Skeletal muscle cell (primary cell): ENCODE measurements around a stretch of chr13.

DNA sequence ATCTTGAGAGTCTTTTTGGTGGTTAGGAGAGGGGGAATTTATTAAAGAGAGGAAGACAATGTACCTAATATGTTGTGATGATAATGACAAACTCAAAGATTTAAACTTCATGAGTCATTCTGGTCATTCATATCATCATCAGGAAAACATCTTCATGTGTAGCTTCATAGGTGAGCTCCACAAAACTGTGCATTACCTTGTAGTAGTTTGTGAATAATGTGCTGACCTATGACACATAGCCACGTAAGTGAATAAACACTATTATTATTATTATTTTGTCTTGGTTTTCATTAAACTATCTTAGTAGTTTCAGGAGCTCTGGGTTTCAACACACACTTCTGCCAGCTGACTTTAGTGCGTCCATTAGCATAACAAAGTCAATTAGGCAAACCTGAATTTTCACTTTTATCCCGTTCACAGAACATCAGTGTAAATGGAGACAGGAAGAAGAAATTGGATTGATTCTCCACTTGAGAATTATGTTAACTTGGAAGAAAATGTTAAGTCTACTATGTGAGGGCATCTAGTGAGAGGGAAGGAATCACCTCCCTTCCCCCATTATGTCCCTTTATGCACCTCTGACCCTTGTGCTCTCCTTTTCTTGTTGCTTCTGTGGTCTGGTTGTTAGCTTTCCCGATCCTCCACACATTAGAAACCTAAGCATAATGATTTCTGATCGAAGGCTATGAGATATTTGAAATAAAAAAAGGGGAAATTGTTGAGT is 820 bp upstream of the GPC6 start:
- RRBS = no CpG with 5 or more reads among the region's 5 CpGs

DNA sequence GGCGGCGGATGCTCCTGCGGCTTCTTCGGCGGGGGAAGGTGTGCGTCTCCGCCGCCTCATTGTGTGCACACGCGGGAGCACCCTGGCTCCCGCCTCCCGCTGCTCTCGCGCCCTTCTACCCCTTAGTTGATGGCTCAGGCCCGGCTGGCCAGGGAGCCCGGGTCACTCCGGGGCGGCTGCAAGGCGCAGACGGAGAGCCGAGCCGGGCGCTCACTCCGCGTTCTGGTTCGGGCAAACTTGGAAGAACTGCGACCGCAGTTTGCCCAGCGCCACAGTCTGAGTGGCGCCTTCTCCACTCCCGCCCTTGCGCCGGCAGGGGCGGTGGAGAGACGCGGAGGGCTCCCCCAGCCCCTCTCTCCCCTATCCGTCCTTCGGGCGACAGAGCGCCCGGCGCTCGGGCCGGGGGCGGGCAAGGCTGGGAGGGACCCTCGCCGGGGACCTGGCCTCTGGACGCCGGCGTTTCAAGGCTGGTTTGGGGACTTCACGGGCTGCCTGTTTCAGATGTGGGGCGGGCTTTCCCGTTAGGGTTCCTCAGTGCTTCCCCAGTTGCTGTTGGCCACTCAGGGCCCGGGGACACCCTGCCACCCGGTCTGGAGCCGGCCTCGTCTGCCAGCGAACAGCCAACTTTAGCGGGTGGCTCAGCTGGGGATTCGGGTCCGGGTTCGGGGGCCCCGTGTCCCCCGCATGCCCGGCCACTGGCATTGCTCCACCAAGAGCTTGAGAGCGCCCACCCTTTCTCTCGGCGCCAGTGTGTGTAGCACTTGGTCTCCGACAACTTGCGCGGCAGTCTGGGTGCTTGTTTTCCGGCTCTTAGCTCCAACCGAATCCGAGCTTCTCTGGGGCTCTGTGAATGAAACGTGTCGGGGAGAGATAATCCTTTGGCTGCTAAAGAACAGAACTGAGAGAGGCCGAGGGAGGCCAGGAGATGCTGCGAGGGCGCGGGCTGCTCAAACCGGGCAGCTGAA is 1.4 kb downstream of the GPC6 start:
- RRBS = 2% methylated on average over 15 of the region's 81 CpGs

GRCh38 chr13:93231907-93232128 is 5.2 kb downstream of the GPC6 start:
- RRBS = no CpG with 5 or more reads among the region's 2 CpGs

- RRBS = no CpG with 5 or more reads among the region's 8 CpGs
Observed at GRCh38 chr13:93244025-93244429, 17.4 kb downstream of the GPC6 start.

- RRBS = no CpG with 5 or more reads among the region's 7 CpGs
Observed at GRCh38 chr13:93767267-93767799, 540.7 kb downstream of the GPC6 start.

GRCh38 chr13:94303524-94304106 is 175.9 kb downstream of the DCT start:
- RRBS = no CpG with 5 or more reads among the region's 5 CpGs

DNA sequence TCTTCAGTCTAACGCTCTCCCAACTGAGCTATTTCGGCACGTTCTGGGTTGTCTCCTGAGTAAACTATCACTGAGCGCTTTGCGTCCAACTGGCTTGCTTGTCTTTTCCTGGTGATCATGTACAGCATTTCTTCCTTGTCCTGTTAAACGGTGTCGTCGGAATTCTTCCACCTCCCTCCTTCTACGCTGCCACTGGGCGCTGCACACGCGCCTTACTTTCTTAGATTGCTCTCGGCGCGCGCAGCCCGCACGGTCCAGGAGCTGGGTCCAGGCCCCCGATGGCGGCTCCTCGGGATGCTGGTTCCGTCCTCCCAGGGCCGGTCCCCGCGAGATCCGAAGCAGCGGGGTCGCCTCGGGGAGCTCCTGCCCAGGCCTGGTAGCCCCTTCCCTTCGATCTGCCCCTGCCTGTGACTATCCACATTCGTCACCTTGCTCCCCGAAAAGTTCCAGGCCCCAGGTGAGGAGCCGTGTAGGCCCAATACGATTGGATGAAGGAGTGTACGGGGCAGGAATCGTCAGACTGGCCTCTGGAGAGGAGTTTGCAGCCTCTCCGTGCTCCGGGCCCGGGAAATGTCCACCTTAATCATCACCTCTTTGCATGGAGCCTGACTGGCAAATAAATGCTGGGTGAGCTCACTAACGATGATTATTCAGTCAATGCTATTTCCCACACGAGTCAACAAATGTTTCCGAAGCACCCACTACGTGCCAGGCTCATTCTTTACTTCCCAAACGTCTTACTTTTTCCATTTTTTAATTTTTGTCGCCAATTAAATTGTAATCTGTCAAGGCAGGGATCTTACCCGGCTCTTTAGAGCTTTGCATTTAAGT is 46.1 kb downstream of the TGDS start:
- RRBS = no CpG with 5 or more reads among the region's 46 CpGs

- RRBS = no CpG with 5 or more reads among the region's 5 CpGs
Observed at GRCh38 chr13:94588513-94589162, 7.3 kb downstream of the TGDS start.

DNA sequence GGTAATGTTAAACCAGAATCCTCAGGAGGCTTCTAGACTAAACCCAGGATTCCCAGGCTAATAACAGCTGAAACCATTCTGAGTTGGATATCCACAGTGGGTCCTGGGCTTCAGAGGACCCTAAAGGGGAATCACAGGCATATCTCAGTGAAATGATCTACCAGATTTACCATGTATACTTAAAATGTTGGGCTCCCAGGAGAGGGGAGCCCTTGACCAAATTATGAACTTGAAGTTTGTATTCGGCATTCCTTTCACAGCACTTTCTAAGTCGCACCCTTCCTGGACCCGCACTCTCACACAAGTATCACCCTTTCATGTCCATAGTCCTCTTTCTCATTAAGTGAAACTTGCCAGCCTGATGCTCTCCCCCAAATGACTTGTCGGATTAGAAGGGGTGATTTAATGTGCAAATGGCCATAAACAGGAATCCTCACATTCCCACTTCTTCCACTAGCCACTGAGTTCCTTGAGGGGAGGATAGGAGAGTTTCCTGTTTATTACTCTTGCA is 1.5 kb downstream of the TGDS start:
- RRBS = no CpG with 5 or more reads among the region's 4 CpGs

DNA sequence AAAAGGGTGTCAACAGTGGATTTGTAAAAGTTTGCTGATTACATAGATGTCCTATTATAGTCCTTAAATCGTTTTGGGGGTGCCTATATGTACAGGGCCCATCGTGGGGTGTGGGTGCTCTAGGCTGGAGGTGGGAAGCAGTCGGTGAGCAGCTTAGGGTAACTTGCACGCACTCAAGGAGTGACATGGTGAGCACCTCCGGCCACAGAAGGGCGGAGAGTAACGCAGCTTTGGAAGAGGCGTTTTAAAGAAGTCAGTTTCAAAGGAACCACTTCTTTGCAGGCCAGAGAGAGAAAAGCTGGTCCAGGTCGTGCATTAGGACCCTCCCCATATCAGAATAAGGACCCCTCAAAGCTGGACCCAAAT is 363 bp downstream of the TGDS start:
- RRBS = no CpG with 5 or more reads among the region's 9 CpGs

GRCh38 chr13:94967505-94968352 is 255.4 kb upstream of the SOX21 start:
- RRBS = 1% methylated on average over 38 of the region's 74 CpGs

DNA sequence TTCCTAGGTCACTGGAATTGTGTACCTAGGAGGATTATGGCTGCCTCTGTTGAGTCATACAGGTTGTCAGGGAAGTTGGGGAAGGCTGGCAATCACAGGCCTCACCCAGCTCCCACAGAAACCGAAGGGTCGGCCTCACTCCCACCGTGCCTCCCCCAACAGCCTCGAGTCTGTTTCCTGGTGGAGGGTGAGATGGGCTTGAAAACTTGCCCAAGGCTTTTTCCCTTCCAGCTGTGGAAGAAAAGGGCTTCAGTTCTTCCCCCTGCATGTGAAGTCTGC is 60.2 kb upstream of the CLDN10 start:
- RRBS = no CpG with 5 or more reads among the region's 4 CpGs

DNA sequence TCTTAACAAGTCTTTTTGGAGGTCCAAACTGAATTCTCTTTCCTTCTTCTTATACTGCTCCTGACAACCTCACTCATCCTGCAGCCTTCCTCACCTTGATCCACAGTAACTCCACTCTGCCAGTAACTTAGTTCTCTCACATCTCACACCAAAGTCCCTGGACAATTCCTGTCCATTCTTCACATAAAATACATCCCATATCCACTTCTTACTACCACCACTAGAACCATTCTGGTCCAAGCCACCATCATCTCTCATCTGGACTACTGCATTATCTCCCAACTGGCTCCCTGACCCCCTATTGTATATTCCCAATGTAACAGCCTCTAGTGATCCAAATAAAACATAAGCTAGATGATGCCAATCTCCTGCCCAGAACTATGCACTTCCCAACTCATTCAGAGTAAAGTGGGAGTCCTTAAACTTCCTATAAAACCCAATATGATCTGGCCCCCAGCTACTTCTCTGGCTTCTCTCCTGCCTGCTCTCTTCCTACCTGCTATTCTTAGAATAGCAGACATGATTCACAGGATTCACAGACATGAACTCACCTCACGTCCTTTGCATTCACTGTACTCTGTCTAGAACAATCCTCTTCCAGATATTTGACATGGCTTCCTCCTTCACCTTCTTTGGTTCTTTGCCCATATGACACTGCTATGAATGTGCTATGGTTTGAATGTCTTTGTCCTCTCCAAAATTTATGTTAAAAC is 155.2 kb downstream of the UGGT2 start:
- RRBS = no CpG with 5 or more reads among the region's 1 CpG

DNA sequence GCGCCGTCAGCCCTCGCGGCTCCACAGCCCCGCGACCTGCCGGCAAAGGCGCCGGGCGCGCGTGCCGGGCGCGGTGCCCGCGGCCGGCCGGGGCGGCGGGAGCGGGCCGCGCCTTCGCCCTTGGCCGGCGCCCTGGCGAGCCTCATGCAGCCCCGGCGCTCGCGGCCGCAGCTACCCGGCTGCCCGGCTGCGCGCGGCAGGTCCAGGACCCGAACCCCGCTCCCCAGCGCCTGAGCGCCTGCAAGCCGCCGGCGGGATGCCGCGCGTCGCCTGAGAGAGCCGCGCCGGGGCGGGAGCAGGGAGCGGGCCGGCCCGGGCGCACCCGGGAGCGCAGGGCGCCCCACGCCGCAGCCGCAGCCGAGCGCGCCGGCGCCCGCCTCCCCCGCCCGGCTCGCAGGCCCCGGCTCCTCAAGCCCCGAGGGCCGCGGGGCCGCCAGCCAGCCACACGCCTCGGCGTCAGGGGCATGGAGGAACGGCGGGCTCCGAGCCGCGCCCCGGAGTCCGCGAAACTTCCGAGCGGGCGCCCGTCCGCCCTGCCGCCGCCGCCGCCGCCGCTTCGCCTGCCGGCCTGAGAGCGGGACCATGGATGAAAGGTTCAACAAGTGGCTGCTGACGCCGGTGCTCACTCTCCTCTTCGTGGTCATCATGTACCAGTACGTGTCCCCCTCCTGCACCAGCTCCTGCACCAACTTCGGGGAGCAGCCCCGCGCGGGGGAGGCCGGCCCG is 537 bp downstream of the HS6ST3 start:
- RRBS = under 1% methylated on average over 54 of the region's 112 CpGs

DNA sequence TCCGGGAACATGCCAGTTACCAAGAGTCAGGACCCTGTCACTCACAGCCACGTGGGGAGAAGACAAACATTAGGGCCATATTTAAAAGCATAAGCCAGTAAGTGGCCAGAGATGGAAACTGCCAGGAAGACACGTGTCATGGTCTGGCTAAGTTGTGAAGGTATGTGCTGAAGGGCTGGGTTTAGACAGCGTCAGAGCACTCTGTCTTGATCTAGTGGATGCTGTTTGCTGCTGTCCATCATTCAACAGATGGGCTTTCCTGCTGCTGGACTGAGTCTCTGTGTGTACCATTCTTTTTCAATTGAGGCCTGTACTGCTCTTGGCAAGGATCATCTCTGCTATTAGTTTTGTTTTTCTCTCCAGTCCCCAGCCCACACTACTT is 128.6 kb downstream of the HS6ST3 start:
- RRBS = no CpG with 5 or more reads among the region's 4 CpGs

- RRBS = no CpG with 5 or more reads among the region's 15 CpGs
Observed at GRCh38 chr13:97242600-97243312, 20.6 kb downstream of the MBNL2 start.

DNA sequence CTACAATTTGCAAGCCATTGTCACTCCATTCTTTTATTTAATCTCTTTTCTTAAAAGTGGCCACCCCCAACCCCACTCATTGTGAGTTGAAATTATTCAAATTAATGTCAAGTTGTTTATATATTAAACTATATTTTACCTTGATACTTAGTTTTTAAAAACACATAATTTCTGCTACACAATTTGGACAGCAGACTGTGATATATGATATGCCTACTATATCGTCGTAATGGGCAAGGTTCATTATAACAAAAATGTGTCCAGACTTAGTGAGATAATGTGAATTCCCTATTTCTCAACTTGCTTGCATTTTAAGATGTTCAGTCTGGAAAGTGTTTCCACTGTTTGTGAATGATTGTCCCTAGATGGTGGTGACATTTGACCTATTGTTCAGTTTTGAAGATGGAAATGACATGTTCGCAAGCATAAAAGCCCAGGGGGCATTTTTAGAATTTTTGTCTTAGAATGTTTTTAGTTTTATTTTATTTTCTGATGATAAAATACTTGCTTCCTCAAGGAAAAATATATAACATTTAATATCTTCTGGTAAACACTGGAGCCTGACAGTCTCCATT is 26.9 kb downstream of the MBNL2 start:
- RRBS = no CpG with 5 or more reads among the region's 3 CpGs

DNA sequence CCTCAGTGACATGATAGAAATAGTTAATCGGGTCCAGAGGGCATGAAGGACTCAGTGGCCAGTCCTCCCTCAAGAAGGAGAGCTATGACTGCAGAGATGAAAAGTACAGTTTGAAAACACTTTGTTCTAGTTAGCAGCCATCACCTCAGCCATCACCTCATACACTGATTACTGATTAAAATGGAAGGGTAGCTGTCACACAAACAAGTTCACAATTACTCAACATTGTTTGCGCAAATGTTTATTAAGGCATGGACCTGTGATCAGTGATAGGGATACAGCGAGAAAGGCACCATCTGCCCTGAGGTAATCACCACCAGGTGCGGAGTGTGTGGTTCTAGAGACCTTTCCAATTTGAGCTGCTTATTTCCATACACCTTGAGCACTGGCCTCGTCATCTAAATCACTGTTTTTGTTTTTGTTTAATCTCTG is 85.3 kb upstream of the RAP2A start:
- RRBS = no CpG with 5 or more reads among the region's 5 CpGs

- RRBS = no CpG with 5 or more reads among the region's 10 CpGs
Observed at GRCh38 chr13:97367457-97368021, 66.4 kb upstream of the RAP2A start.

DNA sequence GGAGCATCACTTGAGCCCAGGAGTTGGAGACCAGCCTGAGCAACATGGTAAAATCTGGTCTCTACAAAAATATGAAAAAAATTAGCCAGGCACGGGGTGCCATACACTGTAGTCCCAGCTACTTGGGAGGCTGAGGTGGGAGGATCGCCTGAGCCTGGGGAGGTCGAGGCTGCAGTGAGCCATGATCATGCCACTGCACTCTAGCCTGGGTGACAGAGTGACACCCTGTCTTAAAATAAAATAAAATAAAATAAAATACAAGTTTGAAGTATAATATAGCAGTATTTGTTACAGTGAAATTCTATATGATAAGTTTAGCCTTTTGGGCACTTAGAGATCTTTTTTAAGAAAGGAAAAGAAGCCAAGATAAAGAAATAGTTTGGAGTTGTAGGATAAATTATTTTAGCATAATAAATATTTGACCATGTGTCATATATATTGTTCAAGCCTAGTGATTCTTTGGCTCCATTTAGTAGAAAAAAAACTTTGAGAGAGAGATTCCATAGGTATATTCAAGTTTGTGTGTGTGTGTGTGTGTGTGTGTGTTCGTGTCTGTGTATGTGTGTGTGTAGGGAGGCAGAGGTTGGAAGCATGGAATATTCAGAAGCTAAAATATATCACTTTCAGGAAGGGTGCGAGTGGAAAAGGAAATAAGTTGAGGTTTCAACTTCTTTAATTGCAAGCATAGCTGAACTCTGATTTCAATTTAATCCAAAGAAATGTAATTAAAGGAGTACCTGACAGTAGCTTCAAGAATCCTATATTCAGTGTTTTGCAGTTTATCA is 65.6 kb upstream of the RAP2A start:
- RRBS = no CpG with 5 or more reads among the region's 5 CpGs